Monocyte (primary cell): ENCODE data around the genes KCNE5, SERTM2 and AGTR2.

DNA sequence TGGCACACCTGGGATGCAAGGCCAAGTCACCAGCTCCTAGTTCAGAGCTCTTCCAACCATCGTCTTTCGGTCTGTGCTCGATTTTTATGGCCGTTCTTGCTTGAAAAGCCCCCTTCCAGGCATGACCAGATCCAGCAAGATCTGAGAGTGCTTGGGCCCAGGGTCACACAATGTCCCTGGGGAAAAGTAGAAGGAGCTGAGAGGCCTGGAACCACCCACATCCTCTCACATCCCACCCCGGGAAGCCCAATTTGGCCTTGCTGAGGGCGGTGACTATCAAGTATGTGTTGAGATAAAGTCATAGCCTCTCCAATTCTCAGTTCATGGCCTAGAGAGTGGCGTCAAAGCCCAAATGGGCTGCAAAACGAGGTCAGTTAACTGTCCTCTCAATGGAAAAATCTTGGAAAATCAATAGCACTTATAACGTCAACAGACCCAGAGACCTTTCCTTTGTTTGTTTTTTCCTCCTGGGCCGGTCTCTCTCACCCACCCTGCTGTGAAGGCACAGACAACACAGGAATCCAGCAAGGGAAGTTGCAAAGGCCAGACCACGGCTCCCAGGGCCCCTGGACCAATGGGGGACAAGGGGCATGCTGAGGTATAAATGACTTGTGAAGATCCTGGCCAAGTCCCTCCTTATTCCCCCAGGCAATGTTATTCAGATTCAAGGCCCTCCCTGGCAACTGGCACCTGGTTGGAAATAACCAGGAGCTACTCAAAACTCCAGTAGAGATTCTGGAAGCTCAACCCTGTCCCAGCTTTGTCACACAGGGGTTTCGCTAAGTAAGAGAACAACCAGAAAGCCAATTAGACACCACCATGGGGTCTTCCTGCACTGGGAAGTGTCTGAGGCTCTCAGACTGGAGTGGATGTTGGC lies 38.7 kb downstream of the TSC22D3 start:
- PRO-cap, 2 experiments, result no peak in any of the 2 experiments

- PRO-cap, 2 experiments, result no peak in any of the 2 experiments
Observed at GRCh38 chrX:107825973-107826701, 471 bp downstream of the MID2 start.

DNA sequence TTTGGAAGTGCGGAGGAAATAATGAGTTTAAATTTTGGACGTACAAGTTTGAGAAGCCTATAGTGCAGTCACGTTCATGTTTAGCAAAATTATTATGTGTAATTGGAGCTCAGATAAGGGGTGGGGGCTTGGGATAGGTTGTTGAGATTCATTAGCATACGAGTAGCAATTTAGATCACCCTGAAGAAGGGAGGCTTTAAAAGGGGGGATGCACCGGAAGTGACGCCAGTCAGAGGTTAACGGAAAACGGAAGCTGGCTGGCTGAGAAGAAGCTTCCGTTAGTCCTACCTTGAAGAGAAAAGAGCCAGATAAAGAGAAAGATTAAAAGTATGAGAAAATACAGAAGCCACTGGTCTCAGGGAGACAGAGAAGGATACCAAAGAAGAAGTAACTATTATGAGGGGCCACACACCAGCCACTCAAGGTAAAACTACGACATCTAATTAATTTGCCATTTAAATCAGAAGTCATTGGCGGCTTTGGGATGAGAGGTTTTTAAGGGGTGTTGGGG lies 1.0 kb upstream of the NXT2 start:
- PRO-cap, 2 experiments, result no peak in any of the 2 experiments

GRCh38 chrX:109624651-109625329 lies at the start of gene KCNE5:
Gene KCNE5, minus strand, starts transcription at chrX:109625172.
- PRO-cap, 2 experiments, result peak in 1 of 2 experiments; most common minus-strand start chrX:109625172 (in 1)

DNA sequence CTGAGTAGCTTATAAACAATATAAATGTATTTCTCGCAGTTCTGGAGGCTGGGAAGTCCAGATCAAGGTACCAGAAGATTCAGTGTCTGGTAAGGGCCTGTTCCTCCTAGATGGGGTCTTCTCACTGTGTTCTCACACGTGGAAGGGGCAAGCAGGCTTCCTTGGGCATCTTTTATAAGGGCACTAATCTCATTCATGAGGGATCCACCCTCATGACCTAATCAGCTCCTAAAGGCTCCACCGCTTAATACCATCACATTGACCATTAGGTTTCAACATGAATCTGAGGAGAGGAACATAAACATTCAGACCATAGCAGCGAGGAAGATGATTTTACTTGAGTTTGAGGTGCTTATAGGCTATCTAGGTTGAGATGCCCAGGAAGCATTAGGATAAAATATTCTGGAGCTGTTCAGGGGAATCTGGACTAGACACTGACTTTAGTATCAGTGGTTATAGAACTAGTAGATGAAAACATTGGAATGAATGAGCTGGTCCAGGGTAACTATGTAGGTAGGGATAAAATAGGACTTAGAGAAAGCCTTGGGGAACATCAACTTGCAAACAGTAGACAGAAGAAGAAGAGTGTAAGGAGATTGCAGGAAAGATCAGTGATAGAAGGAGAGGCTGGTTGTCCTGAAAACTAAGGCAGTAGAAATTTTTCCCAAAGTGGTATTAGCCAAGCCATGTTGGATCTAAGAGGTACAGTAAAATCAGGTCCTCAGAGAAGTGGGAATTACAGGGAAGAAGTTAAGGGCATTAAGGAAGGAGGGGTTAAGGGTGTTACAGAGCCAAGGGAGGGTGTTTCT lies 153.9 kb downstream of the TMEM164 start:
- PRO-cap, 2 experiments, result no peak in any of the 2 experiments

DNA sequence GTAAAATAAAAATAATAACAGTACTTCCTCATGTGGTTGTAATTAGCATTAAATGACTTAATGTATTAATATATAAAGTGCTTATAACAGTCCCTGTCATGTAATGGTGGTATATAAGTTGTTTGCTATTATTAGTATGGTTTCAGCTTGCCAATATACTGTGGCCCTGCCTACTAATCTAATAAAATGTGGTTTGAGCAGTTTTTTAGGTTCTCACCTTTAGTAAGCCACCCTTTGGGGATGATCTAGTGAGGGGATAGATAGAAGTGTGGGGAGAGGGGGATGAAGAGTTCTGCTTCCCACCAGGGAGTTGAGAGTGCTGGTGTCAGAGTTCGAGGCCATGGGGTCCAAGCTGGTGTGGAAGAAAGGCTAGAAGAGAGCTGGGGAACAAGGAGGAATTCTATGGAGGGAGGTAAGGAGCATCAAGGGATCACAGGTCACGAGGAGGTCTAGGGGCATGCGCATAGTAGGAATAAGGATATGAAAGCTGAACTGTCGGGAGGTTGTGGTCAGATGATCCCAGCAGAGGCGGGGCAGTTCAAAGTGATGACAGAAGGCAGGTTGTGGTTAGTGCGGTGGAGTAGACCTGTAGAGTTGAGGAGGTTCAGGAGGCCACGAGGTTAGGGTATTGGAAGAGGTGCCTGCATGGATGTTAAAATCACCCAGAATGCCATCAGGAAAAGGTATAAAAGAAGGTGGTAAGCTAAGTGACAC lies 156.2 kb downstream of the TMEM164 start:
- PRO-cap, 2 experiments, result no peak in any of the 2 experiments

DNA sequence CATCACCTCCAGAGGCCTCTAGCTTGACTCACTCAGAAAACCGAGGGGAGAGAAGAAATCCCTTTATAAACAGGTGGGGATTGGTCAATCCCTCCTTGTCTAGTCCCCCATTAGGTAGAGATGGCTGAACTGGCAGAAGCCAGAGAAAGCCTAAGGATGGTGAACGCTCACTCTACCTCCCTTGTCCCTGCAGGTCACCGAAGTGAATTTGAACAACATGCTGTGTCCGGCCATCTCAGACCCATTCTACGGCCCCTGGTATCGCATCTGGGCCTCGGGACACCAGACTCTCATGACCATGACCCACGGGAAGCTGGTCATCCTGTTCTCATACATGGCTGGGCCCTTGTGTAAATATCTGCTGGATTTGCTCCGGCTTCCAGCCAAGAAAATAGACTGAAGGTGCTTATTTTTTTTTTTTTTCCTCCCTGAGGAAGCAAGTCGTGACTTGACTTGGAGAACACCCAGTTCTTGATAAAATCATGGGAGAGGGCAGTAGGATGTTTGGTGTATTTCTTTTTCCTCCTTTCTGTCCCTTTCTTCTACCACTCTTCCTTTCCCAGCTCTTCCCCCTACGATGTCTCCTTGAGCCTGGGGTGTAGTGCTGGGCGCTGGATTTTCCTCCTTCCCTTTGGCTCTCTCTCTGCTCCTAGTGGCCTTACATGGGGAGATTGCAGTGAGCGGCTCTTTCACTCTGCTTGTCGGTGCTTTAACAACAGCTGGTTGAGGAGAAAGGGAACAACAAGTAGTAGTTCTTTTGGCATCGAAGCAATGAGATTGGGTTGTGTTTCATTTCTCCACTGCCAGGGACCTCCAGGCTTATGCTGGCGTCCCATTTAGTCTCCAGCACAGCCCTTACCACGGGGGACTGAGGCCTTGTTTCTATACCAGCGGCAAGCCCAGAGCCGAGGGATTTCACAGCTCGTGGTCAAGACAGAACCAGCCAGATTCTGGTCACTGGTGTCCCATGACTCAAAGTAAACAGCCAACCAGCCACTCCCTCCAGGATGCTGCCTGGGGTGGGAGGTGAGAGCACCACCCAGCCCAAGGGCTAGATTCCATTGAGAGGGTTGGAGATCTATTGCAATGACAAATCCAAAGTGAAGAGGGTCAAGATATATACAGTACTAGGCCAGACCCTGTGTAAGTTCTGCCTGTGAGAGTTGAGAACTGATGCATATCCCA lies 144.4 kb downstream of the AMMECR1 start:
- PRO-cap, 2 experiments, result no peak in any of the 2 experiments

GRCh38 chrX:110944184-110945269 lies 148.9 kb upstream of the CHRDL1 start:
- PRO-cap, 2 experiments, result no peak in any of the 2 experiments

GRCh38 chrX:111100349-111100905 lies 4.4 kb downstream of the PAK3 start:
- PRO-cap, 2 experiments, result no peak in any of the 2 experiments

DNA sequence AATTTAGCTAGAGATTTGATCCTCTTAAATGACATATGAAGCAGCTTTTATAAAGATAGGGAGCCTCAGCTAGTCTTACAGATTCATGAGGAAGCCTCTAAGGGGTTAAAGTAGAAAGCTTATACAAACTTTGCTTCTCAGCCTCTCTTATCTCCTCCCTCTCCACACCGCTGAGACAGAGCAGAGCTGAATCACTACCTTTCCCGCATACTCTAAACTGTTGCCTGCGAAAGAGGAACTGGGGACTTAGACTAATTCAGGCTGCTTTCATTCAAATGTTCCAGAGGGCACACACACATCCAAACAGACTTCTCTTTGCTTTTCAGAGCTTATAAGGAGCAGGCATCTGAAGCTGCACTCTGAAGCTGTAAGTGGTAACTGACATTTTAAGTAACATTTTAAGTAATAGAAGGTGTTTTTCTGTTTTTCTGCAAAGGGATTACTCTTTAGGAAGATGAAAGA lies at the start of gene SERTM2:
Gene SERTM2 (plus strand): TSS at position 178 of the 462 bp plus-strand sequence.
- PRO-cap, 2 experiments, result no peak in any of the 2 experiments

GRCh38 chrX:113970501-113970992 lies 613.3 kb upstream of the HTR2C start:
- PRO-cap, 2 experiments, result no peak in any of the 2 experiments

DNA sequence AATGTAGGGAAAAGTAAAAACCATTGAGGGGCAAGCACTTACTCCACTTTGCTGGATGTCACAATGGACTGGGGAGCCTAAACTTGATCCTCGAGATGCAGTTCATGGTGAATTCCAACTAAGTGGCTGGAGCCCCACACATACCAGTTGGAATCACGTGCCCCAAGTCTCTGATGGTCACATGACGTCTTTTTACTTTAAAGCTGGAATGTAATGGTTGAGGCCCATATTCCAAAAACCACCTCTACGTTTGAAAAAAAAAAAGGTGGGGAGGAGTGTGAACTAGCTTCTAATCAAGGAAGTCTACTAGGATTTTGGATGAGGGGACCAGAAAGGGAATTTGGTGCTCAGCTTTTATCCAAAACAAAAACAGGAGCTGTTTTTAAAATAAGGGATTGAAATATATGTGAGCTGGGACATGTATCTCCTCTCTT lies 1.6 kb downstream of the PLS3 start:
- PRO-cap, 2 experiments, result no peak in any of the 2 experiments

DNA sequence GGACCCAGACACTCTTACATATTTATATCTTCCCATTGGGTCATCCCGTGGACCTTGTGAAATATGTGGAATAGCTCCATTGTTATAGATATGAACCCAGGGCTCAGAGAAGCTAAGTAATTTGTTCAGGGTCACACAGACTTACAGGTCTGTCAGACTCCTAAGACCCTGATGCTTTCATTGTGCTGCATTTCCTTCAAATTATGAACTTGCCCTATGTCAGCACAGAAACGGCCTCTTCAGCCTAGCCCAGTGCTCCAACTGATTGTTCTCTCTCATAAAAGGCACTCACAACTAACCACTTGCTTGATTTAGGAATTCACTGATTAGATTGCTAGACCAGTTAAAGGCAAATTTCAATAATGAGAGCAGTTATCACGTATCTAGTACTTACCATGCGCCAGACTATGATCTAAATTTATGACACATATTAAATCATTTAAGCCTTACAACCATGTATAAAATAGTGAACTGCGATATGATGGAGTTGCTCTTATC lies 31.4 kb downstream of the PLS3 start:
- PRO-cap, 2 experiments, result no peak in any of the 2 experiments

DNA sequence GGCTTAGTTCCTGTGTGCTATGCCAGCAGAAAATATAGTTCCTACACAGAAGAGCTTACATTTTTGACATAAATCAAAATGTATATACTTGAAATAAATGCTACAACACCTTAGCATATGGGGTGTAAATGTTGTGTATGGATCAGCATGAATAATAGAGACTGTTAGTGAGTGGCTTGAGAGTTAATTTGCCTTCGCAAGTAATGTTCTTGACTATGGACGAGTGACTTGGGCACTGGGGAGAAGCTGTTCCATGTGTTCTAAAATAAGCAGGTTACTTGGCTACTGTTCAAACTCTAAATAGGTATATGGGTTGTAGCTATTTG lies 32.0 kb downstream of the PLS3 start:
- PRO-cap, 2 experiments, result no peak in any of the 2 experiments

DNA sequence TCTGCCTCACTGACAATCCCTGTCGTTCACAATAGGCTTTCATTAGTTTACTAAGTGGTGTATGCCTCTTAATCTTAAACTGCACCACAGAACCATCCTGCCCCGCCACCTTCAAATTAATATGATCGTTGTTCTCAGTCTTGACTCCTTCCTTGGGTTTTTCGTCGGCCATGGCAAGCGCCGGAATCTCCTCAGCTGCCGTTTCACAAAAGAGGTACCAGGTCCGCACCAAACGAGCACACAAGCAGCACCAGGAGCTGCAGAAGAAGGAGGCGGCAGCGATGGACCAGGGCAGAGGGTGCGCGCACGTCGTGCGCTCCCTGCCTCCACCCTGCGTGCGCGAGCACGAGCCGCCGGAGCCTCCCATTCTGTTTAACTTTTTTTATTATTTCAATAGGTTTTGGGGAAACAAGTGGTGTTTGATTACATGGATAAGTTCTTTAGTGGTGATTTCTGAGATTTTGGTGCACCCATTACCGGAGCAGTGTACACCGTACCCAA lies 158.1 kb downstream of the PLS3 start:
- PRO-cap, 2 experiments, result no peak in any of the 2 experiments

DNA sequence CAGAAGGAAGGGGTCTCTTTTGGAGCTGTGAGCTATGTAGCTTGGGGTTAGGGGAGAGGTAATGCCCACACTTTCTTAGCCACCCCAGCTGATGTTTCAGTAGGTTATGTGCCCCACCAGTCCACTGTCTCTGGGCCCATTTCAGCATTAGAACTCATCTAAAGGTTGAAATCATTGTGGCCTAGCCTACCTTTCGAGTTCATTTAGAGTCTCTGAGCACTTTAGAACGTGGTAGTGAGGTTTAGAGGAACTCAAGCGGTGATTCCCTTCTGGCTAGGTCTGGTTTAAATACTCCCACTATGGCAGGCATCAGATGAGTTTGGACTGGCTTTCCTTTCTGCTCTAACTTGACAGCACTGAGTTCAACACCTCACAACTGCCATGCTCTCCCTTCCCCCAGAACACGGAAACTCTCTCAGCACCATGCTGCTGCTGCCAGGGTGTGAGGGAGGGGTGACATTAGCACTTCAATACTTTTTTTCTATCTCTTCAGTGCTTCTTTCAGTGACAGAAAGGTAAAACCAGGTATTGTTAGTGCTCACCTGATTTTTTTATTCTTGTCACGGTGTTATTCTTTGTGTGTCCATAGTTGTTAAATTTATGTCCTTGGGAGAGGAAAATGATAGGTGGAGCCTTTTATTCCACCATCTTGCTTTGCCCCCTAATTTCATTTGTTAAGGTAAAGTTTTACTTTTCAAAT lies 234.6 kb upstream of the AGTR2 start:
- PRO-cap, 2 experiments, result no peak in any of the 2 experiments

- PRO-cap, 2 experiments, result no peak in any of the 2 experiments
Observed at GRCh38 chrX:115939868-115940319, 230.7 kb upstream of the AGTR2 start.

DNA sequence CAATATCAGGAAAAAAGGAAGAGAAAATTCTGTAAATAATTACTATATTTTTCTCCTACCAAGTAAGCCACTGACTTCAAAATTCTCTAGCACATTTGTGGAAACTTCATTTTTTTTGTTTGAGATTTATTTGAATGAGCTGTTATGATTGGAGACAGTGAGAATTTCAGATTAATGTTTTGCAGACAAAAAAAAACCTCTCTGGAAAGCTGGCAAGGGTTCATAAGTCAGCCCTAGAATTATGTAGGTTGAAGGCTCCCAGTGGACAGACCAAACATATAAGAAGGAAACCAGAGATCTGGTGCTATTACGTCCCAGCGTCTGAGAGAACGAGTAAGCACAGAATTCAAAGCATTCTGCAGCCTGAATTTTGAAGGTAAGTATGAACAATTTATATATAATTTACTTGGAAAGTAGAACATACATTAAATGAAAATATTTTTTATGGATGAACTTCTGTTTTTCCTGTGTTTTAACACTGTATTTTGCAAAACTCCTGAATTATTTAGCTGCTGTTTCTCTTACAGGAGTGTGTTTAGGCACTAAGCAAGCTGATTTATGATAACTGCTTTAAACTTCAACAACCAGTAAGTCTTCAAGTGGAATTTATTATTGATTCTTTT lies at the start of gene AGTR2:
Gene AGTR2 (plus strand): TSS at position 304 of the 623 bp plus-strand sequence.
- PRO-cap, 2 experiments, result no peak in any of the 2 experiments

- PRO-cap, 2 experiments, result no peak in any of the 2 experiments
Observed at GRCh38 chrX:116238557-116238855, 68.0 kb downstream of the AGTR2 start.

- PRO-cap, 2 experiments, result no peak in any of the 2 experiments
Observed at GRCh38 chrX:116435316-116435671, 1.1 kb upstream of the SLC6A14 start.